Subcutaneous adipose tissue (tissue), 3 donors: ENCODE measurements around a stretch of chr9.

GRCh38 chr9:116154276-116155347 is 1.0 kb downstream of the PAPPA start:
- PRO-cap: bidirectional peak, plus-strand start at chr9:116154470, minus-strand start at chr9:116154345; bidirectional peak, plus-strand start at chr9:116154719, minus-strand start at chr9:116154540; bidirectional peak, plus-strand start at chr9:116154923, minus-strand start at chr9:116154853
- RAMPAGE, long total RNA, 3 experiments: start-site peak on the plus strand in 2 of 3 experiments, at chr9:116154392-116154484 at its widest, 13 to 16 reads per replicate

DNA sequence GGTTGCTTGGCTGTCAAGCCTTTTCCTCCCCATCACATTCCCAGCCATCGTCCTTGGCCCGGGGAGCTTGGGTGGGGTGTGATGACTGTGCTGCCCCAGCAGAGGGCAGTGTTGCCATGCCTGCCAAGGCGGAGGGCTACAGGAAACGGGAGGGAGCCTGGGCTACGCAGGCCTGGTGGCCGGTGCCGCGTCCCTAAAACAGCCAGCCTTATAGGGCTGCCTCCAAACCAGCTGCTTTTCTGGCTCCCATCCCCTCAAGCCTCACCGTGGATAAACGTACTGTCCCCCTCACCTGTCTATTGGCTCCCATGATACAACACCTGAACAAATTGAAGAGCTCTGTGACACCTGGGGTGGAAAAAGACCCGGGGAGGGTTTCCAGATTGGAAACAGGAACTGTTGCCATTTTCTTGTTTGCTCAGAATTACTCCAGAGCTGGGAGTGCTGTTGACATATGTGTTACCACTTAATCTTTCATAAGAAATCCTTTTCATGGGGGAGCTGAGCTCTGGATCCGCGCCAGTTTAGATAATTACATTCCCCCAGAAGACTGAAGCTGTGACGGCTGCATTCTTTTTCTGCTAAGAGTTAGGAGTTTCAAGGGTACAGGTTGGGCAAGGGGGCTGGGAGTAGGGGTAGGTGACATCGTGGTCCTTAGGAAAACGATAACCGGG is 72.9 kb upstream of the ASTN2 start:
- PRO-cap: no peak
- RAMPAGE, long total RNA, 3 experiments: no peak in any of the 3 experiments

DNA sequence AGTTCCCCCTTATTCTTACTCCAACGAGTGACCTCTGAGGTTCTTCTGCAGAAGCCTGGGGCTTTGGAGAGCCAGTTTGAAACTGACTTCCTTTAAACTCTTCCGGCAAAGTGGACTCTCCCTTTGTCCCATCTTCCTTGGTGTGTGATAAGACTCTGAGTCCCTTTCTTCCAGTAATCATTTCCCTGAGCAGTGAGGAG is 137.6 kb upstream of the ASTN2 start:
- PRO-cap: no peak
- RAMPAGE, long total RNA, 3 experiments: no peak in any of the 3 experiments

- PRO-cap: no peak
- RAMPAGE, long total RNA, 3 experiments: no peak in any of the 3 experiments
Measured at GRCh38 chr9:118331424-118332242, 627.4 kb downstream of the TLR4 start.

DNA sequence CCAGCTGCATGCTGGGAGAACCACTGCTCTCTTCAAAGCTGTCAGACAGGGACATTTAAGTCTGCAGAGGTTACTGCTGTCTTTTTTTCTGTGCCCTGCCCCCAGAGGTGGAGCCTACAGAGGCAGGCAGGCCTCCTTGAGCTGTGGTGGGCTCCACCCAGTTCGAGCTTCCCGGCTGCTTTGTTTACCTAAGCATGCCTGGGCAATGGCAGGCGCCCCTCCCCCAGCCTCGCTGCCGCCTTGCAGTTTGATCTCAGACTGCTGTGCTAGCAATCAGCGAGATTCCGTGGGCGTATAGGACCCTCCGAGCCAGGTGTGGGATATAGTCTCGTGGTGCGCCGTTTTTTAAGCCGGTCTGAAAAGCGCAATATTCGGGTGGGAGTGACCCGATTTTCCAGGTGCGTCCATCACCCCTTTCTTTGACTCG is 257.5 kb upstream of the BRINP1 start:
- PRO-cap: no peak
- RAMPAGE, long total RNA, 3 experiments: no peak in any of the 3 experiments

- PRO-cap: unidirectional peak, minus-strand start at chr9:119963946
- RAMPAGE, long total RNA, 3 experiments: no peak in any of the 3 experiments
Measured at GRCh38 chr9:119963679-119964322, 594.6 kb upstream of the BRINP1 start.

- PRO-cap: no peak
- RAMPAGE, long total RNA, 3 experiments: no peak in any of the 3 experiments
Measured at GRCh38 chr9:120129680-120129985, 450.3 kb downstream of the CDK5RAP2 start.

DNA sequence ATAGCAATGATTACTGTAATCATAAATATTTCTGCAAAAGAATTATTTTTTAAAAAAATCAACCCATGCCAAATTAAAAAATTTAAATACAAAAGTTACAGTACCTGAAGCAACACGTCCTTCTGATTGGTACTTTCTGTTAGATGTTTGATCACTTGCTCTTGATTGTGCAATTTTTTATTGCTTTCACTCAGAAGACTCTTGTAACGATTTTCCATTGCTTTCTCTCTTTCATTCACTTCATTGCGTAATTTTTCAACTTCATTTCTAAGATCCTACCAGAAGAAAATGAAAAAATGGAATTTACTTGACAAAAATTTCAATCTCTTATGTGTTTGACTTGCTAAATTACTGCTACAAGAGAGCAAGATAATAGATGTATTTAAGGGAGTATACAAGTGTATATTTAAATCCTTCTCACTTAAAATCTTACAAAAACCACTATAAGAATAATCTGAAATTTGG is 88.7 kb downstream of the CDK5RAP2 start:
- PRO-cap: no peak
- RAMPAGE, long total RNA, 3 experiments: no peak in any of the 3 experiments

DNA sequence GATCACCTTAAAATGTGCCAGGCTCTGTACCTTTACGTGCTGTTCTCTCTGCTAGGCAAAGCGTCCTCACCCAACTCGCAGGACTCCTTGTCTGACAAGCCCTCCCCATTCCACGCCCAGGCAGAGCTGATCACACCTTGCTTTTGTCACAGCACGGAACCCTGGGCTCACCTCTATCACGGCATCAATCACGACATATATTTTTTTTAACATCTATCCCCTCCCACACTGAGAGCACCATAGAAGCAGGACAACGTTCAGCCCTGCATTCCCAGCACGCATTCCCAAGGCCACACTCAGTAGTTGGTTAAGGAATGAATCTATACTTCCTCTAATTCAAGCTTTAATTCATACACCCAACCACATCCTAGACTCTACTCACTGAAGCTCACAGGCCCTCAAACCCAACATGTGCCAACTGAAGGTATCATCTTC is 47.0 kb downstream of the CDK5RAP2 start:
- PRO-cap: no peak
- RAMPAGE, long total RNA, 3 experiments: no peak in any of the 3 experiments

GRCh38 chr9:120583850-120584559 is 4.0 kb upstream of the CDK5RAP2 start:
- PRO-cap: no peak
- RAMPAGE, long total RNA, 3 experiments: no peak in any of the 3 experiments

GRCh38 chr9:120765675-120766280 is 27.4 kb downstream of the FBXW2 start:
- PRO-cap: no peak
- RAMPAGE, long total RNA, 3 experiments: no peak in any of the 3 experiments

DNA sequence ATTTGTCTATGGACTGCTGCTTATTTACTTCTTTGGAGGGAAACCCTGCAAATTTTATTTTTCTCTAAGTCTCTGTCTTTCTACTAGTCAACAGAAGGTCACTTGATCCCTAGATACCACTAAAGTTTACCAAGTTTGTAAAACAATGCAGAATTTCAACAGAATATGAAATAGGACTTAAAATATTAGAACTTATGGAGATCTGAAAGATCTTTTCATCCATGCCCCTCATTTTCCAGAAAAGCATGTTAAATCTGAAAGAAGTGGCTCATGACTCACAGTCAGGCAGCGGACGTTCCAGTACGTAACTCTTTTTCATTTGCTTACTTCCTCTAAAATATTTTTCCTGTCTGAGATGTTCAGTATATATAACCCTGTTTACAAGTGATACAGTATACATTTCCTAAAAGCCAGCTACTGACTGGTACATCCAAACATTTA is 22.4 kb downstream of the FBXW2 start:
- PRO-cap: no peak
- RAMPAGE, long total RNA, 3 experiments: no peak in any of the 3 experiments

GRCh38 chr9:120783278-120784257 is 9.6 kb downstream of the FBXW2 start:
- PRO-cap: no peak
- RAMPAGE, long total RNA, 3 experiments: no peak in any of the 3 experiments

- PRO-cap: no peak
- RAMPAGE, long total RNA, 3 experiments: start-site peak on the minus strand in 1 of 3 experiments, at chr9:120856113-120856248 at its widest, 7 reads per replicate
Measured at GRCh38 chr9:120855751-120856844, 13.4 kb upstream of the PSMD5 start.

DNA sequence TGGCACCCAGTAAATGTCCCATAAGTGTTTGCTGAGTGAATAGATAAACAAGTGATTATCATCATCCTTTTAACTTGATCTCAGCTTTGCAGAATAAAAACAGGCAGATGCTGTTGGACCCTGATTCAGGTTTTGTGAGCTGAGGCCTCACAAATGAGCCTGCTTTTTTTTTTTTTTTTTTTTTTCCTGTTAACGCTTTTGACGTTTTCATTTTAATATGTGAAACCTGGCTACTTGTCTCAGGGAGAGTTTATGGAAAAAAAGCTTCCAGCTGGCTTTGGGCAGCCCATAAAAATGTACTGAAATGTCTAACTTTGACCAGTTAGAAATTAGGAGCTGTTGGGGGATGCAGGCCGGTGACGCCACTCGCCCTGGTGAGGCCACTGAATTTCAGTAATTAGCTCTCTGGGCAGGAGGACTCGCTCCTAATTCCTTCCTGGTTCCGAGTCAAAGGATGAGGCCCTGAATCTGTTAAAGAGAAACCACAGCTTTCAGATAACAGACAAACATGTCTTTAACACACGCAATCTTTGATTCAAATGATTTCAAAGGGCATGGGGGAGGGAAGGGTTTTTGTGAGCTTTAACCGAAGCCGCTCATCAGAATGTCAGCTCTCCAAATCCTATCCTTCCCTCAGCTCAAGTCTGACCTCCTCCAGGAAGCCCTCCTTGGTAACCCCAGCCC is 13.3 kb upstream of the PHF19 start:
- PRO-cap: no peak
- RAMPAGE, long total RNA, 3 experiments: no peak in any of the 3 experiments

GRCh38 chr9:120892591-120893236 is 15.7 kb upstream of the PHF19 start:
- PRO-cap: no peak
- RAMPAGE, long total RNA, 3 experiments: no peak in any of the 3 experiments

DNA sequence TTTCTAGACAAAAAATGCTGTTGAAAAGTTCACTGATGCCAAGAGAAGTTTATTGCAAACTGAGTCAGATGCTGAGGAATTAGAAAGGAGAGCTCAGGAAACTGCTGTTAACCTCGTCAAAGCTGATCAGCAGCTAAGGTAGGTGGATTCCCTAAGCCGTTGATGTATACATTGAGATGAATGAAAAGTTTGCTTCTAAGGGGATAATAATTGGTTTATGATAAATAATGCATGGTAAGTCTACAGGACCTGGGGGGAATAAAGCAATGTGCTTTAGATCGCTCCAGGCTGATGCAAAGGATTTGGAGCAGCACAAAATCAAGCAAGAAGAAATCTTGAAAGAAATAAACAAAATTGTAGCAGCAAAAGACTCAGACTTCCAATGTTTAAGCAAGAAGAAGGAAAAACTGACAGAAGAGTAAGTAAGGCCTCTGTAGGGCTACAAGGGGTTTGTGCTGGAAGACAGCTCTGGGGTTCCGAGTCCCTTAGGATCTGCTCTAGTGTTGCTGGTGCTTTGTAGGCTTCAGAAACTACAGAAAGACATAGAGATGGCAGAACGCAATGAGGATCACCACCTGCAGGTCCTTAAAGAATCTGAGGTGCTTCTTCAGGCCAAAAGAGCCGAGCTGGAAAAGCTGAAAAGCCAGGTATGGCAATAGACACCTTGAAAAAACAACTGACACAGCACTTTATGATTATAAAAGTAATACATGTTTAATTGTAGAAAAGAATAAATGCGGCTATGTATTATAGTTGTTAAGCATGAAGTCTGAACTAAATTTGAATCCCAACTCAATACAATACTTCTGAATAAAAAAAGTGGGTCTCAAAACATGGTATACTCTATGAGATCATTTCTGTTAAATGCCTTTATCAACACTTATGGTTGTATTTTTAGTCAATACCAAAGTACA is 43.9 kb downstream of the RAB14 start:
- PRO-cap: no peak
- RAMPAGE, long total RNA, 3 experiments: no peak in any of the 3 experiments

DNA sequence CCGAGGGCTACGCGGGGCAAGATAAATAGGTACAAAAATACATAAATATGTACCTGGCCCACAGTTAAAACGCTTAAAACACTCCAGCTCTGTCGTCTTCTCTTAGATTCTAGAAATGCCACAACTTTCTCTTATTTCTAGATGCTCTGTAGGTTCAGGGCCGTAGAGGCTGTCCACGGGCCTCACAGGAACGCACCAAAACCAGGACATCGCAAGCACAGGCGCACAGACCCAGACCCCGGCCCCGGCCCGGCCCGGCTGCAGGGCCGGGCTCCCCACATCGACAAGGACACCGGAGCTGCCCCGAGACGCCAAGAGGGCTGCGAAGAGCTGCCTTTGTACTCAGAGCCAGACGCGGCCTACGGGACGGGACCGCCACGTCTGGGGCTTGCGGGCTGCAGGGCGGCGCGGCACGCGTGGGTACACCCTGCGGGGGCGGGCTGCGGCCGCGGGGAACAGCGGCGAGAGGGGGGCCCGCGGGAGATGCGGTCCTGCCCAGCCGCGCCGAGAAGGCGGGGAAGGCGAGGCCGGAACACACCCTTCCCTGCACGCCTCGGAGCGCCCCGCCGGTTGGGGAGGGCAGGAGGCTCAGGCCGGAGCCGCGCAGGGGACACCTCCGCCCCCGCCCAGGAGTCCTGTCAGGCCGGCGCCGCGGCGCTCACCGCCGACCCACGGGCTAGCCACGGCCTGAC is 700 bp downstream of the RAB14 start:
- PRO-cap: unidirectional peak, plus-strand start at position 507 of the sequence; unidirectional peak, plus-strand start at position 569 of the sequence
- RAMPAGE, long total RNA, 3 experiments: no peak in any of the 3 experiments

- PRO-cap: no peak
- RAMPAGE, long total RNA, 3 experiments: no peak in any of the 3 experiments
Measured at GRCh38 chr9:121266814-121267270, 1.1 kb upstream of the GSN start.

GRCh38 chr9:121285797-121286291 is 17.9 kb downstream of the GSN start:
- PRO-cap: bidirectional peak, plus-strand start at chr9:121286088, minus-strand start at chr9:121285916
- RAMPAGE, long total RNA, 3 experiments: no peak in any of the 3 experiments